Thoracic aorta endothelial cell (primary cell): Measurements from ENCODE around the genes ZNF878, ZNF442 and CALR.

DNA sequence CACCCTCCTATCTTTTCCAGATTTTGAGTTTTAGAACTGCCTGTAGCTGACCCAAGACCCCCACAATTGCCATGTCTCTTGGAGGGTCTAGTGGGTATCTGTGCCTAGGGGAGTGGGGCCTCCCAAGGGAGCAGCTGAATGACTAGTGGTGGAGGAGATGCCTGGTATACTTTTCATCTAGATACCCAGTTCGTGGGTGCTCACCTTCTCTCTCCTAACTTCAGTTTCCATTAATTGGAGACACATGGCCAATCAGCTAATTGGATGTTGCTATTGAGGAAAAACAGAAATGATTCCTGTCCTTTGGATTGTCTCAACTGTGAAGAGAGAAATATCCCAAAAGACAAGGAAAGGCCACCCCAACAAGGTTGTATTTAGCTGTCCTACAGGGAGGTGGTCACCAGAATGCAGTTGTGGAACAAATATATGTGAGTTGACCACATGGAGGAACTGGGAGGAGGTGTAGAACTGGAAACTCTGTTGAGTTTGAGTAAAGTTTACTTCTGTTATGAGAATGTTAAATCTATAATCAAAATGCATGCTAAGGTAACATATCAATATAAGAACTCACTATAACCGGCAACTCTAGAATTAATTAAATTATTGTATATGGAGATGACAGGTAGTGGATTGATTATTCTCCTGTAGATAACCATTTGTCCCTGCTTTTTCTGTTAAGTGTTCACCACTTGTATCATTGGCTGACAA lies 5.2 kb downstream of the ZNF700 start:
- CAGE, long polyA plus RNA = no peak

GRCh38 chr19:12052395-12053251 lies at the start of gene ZNF878:
TSS of gene ZNF878 (minus strand) at chr19:12052961.
- CAGE, long polyA plus RNA = no peak

GRCh38 chr19:12163791-12164171 lies 885 bp downstream of the ZNF136 start:
- CAGE, long polyA plus RNA = no peak

- CAGE, long polyA plus RNA = no peak
Observed at GRCh38 chr19:12185380-12186000, 22.6 kb downstream of the ZNF136 start.

DNA sequence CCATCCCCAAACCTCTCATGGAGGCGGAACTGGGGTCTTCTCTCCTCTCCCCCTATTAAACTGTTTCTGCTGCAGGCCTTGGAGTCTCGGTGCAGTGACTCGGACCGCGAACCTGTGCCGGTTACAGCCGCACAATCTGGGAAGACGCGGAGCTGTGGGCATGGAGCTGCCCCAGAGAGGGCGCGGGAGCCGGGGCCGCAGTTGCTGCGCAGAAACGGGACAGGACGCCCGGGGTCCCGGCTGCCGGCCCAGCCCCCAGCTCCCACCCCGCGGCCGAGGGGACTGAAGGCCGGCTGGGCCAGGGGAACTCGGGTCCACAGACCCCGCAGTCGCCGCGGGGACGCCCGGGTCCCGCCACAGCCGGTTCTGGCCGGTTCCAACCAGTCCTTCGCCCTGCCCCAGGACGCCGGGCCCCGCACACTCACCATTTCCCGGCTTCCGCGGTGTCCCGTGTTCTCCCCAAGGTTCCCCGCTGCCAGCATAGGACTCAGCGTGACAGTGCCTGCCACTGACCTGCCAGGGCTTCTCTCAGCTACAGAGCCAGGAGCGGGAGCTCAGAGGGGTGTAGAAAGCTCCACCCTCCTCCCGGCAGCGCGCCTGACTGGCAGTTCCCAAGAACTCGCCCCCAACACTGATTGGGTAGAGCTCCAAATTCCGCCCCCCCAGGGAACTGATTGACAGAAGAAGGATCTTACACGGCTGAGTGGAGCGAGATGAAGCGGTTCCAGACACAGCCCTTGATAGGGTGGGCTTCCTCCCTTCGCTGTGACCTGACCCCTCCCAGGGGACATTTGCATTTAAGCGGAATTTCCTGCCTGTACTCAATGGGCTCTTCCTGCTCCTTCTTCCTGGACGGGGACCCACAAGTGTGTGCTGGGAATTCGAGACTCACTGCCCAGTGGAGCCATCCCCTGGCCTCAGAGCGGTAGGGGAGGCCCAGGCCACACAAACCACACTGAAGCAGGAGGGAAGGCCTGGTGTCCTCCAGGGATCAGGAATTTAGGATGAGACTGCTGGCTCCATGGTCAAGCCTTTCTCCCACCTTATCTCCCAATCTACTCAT lies at the start of gene ZNF442:
Gene ZNF442 (minus strand): TSS at position 576 of the 1,063 bp plus-strand sequence.
- CAGE, long polyA plus RNA = no peak

DNA sequence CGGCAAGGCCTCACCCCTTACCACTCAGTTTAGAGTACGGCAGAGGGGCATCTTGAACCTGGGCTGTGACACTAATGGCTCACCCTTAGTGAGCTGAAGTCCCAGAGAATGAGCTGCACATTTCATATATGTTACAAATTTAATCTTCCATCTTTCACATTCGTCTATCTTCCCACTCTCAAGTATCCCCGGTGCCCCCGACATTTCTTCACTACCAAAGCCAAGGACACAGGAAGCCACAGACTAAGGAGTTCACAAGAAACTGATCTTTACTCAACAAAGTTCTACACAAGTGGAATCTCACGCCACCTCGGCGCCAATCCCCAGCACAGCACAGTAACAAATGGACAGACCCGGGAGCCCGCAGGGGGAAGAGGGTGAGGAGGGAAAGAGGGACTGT lies 2.5 kb upstream of the FBXW9 start:
- CAGE, long polyA plus RNA = no peak

DNA sequence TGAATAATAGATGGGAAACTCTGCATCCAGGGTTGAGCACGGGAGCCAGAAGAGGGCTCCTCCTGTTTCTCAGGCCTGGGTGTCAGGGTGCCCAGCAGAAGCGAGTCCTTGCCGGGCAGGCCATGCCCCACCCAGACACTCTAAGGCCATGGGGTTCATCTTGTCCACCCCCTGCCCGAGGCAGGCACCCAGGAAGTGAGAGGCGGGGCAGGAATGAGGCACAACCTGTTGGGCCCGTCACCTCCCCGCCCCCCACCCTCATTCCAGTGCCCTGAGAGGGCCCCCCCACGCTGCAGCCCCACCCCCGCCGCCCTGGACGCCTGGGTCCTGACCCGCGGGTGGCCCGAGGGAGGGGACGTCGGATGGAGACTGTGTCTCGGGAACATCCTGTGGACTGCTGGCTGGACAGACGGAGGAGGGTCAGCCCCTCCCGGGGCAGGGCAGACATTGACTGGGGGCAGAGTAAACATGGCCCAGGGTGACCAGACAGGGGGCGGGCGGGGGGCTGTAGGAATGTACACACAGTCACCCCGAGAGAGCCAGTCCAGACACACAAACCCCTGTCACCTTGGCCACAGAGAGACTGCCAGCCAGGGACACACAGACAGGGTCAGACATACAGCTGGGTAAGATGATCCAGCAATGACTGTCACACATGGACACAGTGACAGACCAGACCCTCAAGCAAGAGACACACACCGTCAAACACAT lies 7.4 kb upstream of the JUNB start:
- CAGE, long polyA plus RNA = no peak

- CAGE, long polyA plus RNA = no peak
Observed at GRCh38 chr19:12789774-12790637, 1.3 kb upstream of the JUNB start.

- CAGE, long polyA plus RNA = no peak
Observed at GRCh38 chr19:12791582-12791704, 157 bp downstream of the JUNB start.

- CAGE, long polyA plus RNA = no peak
Observed at GRCh38 chr19:12791875-12792795, 849 bp downstream of the JUNB start.

DNA sequence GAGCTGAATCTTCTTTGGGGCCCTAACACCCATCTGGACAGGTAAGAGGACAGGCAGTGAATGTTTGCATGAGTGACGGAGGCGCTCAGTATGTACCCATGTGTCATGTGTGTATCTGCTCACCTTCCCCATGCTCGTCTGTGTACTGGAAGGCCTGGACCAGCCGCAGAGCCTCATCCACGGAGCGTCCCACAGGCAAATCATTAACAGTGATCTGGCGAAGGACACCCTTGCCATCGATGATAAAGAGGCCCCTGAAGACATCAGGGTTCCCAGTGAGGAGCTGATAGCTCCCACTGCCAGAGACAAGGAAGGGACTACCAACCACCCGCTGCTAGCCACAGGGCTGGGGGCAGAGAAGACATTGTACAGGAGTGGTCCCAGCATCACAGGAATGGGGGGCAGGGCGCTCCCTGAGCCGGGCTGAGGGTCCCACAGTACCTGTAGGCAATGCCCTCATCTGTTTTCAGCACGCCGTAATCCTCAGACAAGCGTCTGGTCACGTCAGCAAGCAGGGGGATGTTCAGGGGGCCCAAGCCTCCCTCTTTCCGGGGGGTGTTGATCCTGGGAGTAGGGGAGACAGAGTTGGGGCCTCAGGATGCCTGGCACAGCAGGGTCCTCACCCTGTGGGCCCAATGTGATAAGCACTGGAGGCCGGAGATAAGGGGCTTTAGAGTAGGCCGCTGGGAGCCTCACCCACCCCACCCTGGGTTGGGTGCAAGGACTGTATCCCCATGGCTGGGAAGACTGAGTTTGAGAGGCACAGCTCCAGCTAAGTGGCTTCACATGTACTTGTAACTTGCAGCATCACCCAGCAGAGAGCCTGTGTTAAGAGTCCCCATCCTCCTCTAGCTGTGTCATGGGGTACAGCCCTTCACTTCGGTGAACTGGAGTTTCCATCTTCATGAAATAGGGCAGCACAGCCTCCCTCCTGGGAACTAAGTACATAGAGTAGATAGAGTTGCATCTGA lies 1.6 kb downstream of the PRDX2 start:
- CAGE, long polyA plus RNA = no peak

DNA sequence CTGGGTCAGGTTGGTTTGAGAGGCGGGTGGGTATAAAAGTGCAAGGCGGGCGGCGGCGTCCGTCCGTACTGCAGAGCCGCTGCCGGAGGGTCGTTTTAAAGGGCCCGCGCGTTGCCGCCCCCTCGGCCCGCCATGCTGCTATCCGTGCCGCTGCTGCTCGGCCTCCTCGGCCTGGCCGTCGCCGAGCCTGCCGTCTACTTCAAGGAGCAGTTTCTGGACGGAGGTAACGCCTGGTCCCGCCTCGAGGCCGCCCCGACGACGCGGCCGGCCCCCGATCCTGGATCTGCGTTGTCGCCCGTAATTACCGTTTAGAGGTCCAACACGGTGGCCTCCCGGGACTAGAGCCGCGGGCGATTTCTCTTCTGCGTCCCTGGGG lies at the start of gene CALR:
Gene CALR (plus strand): TSS at position 62 of the 376 bp plus-strand sequence.
- CAGE, long polyA plus RNA = start-site peak on the plus strand centred at position 63 of the sequence, 11 bp wide, 271 and 185 reads in 2 replicates

DNA sequence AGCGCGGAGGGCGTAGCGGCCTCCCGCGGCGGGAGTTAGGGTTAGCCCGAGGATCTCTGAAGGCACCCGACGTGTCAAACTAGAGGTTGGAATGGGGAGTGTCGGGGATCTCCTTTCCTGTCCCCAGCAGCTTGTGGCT lies 384 bp downstream of the CALR start:
- CAGE, long polyA plus RNA = no peak

- CAGE, long polyA plus RNA = no peak
Observed at GRCh38 chr19:13010743-13011303, 15.5 kb downstream of the NFIX start.

- CAGE, long polyA plus RNA = no peak
Observed at GRCh38 chr19:13016978-13017459, 21.7 kb downstream of the NFIX start.

DNA sequence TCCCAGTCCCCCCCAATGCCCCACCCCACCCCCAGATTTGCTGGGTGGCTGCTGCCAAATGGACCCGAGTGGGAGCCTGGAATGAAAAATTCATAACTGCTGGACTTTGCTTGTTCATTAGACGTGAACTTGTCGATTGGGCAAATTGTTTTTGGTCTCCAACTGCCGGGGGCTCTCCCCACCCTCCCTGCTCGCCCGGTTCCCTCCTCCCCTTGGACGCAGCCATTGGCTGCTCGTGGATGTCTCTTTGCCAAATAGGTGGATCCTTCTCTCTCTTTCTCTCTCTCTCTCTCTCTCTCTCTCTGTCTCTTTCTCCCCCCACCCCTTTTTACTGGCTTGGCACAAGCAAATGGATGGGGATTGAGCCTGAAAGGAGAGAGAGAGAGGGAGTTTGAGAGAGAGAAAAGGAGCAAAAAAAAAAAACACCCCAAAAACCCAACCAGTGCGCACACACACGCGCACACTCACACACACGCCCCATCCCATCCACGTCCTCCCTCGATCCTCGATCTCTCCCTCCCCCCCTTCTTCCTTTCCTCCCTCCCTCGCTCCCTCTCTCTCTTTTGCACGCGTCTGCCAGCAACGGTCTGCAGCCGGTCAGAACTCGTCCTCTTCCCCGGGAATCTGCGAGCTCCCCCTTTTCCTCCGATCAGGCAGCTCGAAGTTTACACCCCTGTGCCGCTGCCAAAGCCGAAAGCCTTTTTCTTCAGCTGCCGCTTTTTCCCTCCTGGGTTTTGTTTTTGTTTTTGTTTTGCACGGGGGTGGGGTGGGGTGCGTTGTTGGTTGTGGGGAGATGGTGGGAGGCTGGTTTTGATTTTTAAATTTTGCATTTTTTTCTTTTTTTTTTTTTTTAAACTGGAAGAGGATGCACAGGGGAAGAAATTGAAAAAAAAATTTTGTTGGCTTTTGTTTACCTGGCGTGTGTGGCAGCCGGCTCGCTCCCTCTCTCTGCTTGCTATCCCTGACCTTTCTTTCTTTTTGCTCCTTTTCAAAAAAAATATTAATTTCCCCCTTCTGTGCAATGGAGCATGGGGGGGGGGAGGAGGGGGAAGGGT lies 27.8 kb downstream of the NFIX start:
- CAGE, long polyA plus RNA = no peak

DNA sequence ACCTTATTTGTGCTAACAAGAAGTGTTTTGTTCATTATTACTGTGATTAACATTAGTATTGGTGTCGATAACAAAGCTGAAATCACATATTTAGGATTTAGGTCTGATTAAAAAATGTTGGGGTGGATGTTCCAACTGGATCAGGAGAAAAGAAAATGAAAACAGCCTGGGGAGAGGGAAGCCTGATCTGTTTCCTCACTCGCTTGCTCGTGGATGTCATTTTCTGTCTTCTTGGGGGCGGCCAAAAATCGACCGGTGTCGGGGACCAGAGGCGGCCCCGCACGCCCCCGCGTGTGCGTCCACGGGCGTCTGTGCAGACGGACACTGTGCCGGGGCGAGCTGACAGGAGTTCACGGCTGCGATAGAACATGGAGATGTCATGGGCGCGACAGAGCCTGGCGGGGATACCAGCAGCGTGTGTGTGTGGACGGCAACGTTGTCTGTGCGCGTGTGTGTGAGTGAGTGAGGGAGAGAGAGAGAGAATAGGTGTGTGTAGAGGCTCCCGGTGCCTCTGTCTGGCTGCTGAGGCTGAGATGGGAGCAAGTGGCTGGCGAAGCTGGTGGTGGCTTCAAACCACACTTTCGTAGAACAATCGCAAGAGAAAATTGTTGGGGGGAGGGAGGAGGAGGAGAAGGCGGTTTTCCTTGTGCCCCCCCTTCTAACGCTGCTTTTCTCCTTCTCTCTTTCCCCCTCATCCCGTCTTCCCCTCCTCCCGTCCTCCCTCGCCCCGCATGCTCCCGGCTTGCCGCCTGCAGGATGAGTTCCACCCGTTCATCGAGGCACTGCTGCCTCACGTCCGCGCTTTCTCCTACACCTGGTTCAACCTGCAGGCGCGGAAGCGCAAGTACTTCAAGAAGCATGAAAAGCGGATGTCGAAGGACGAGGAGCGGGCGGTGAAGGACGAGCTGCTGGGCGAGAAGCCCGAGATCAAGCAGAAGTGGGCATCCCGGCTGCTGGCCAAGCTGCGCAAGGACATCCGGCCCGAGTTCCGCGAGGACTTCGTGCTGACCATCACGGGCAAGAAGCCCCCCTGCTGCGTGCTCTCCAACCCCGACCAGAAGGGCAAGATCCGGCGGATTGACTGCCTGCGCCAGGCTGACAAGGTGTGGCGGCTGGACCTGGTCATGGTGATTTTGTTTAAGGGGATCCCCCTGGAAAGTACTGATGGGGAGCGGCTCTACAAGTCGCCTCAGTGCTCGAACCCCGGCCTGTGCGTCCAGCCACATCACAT lies 29.4 kb downstream of the NFIX start:
- CAGE, long polyA plus RNA = no peak

GRCh38 chr19:13057096-13057559 lies 45.5 kb downstream of the LYL1 start:
- CAGE, long polyA plus RNA = no peak

DNA sequence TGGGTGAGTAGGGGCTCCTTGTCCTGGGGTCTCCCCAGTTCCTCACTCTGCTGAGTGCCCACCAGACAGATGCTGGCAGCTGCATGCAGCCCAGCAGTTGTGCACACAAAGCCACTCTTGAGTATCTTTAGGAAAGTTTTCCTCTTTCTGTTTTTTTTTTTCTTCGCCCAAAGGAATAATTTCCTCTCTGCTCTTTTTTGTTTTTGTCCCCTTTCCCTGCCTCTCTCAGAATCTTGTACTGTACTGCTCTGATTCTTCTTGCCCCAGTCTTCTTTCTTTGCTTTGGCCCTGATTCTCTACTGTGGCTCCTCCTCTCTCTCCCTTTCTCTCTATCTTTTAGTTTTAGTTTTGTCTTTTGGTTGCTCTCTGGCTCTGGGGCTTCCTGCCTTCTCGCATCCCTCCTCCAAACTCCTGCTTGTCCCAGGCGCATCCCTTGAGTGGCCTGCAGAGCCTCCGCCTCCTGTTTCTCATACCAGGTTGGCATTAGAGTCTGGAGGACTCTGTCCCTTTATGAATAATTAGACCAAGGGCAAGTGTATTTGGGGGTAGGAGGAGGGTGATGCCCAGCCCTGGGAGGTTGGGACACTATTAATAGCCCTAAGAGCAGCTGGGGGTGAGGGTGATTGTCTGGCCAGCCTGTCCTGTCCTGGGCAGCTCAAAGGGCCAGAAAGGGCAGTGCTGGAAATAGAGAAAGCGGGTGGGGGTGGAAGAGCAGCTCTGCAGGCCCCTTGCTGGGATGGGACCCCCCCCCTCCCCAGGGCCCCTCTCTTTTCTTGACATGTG lies 39.1 kb downstream of the LYL1 start:
- CAGE, long polyA plus RNA = no peak

GRCh38 chr19:13070442-13071260 lies 32.0 kb downstream of the LYL1 start:
- CAGE, long polyA plus RNA = no peak